Right common carotid artery plus branches (tissue), 1 donor: ENCODE data around the genes ACER1 and CLPP.

- PRO-cap = no peak
Observed at GRCh38 chr19:6333463-6333853, at the start of gene ACER1. ACER1 (minus strand) TSS chr19:6333612.

- PRO-cap = bidirectional peak, plus-strand start at chr19:6361595, minus-strand start at chr19:6361455
Observed at GRCh38 chr19:6361301-6362522, at the start of gene CLPP. CLPP (plus strand) TSS chr19:6361531.

DNA sequence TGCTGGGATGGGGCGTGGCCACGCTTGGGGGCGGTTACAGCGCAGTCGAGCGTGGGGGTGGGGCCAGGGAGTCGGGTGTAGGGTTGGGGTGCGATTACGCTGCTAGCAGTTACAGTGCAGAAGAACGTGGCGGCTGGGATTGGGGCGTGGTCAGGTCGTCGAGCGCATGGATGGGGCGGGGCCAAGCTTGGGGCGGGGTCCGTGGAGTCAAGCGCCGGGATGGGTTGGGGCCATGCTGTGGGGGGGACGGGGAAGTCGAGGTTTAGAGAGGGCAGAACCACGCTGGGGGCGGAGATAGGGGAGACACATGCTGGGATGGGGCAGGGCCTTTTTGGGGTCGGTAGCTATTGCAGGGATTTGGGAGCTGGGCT, 795 bp downstream of the ALKBH7 start:
- PRO-cap = bidirectional peak, plus-strand start at position 69 of the sequence, minus-strand start outside the sequence

DNA sequence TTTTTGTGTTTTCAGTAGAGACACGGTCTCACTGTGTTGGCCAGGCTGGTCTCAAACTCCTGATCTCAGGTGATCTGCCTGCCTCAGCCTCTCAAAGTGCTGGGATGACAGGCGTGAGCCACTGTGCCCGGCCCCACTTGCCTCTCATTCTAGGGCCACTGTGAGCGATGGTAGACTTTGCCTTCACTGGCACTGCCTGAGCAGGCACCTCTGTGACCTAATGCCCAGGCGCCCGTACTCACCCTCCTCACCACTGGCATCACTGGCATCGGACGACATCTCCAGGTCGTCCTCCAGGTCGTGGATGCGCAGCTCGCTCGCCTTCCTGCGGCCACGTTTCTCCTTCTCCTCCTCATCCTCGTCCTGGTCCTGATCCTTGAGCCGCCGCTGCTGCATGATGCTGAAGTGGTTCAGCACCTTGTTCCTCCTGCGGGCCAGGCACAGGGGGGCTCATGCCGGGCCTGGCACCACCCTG, 7.4 kb upstream of the PSPN start:
- PRO-cap = no peak

GRCh38 chr19:6392353-6392832, 571 bp downstream of the GTF2F1 start:
- PRO-cap = no peak

GRCh38 chr19:6402023-6402356, 9.0 kb upstream of the GTF2F1 start:
- PRO-cap = no peak

GRCh38 chr19:6418197-6418902, 6.3 kb downstream of the KHSRP start:
- PRO-cap = no peak

GRCh38 chr19:6515869-6516780, 14.0 kb upstream of the TUBB4A start:
- PRO-cap = bidirectional peak, plus-strand start at chr19:6516443, minus-strand start at chr19:6516366

DNA sequence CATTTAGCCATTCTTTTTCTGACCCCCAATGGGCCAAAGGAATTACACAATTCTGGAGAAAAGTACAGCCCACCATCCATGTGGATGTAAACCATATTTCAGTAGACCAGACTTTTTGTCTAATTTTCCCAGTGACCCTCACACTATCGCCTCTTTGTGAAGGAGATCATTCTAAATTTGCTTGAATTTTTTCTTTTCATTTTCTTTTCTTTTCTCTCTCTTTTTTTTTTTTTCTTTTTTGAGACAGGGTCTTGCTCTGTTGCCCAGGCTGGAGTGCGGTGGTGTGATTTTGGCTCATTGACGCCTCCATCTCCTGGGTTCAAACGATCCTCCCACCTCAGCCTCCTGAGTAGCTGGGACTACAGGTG, 15.3 kb downstream of the C3 start:
- PRO-cap = no peak

DNA sequence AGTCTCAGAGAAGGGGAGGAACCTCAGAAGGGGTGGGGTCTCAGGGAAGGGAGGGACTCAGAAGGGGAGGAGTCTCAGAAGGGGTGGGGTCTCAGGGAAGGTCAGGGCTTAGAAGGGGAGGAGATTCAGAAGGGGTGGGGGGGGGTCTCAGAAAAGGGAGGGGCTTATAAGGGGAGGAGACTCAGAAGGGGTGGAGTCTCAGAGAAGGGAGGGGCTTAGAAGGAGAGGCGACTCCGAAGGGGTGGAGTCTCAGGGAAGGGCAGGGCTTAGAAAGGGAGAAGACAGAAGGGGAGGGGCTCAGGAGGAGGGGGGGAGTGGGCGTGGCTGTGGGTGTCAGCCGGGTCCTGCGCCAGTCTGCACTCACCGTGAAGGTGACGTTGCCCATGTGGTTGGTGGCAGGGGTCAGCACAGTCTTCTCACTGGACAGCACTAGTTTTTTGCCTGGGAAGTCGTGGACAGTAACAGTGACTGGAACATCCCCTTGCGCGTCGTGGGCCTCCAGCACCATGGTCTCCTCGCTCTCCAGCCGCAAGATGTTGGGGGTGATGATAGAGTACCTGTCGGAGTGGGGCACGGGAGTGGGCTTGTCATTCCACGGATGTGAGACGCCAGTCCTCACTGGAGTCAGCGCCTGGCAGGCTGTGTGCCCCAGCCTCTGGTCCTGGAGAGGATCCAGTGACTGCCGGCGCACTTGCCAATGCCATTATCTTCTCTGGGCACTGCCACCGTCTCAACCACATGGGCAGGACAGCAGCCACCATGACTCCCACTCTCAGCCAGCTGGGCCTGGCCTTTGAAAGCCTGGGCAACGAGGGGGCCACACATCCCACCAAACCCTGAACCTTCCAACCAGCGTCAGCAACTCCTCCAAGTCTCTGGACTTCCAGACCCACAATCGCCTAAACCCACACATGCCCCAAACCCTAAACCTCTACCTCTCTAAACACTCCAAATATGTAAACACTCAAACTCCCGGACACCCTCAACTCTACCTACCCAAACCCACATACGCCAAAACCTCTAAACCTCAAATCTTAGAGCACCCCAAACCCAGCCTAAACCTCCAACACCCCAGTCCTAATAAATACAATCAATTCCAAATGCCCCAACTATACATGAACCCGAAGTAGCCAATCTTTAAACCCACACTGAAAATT, 1.2 kb downstream of the C3 start:
- PRO-cap = no peak

- PRO-cap = no peak
Observed at GRCh38 chr19:6735222-6736075, 1.9 kb downstream of the GPR108 start.

- PRO-cap = unidirectional peak, plus-strand start at chr19:6738032
Observed at GRCh38 chr19:6737722-6738245, 404 bp upstream of the GPR108 start.

- PRO-cap = no peak
Observed at GRCh38 chr19:6754992-6755486, 12.2 kb downstream of the SH2D3A start.

DNA sequence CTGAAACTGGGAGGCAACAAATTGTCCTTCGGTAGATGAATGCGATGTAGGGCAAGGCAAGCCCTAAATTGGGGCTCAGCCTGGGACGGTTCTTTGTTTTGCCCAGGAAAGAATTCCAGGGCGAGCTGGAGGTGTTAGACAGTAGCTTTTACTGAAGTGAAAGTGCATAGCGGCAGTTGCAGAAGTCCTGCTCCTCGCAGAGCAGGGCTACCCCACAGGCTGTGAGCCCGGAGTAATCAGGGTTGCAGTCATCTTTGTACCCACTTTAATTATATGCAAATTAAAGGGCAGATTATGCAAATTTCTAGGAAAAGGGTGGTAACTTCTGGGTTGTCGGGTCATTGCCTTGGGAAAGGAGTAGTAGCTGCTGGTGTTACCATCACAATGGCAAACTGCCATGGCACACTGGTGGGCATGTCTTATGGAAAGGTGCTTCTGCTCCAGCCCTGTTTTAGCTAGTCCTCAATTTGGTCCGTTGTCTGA, 30.5 kb downstream of the VAV1 start:
- PRO-cap = no peak

DNA sequence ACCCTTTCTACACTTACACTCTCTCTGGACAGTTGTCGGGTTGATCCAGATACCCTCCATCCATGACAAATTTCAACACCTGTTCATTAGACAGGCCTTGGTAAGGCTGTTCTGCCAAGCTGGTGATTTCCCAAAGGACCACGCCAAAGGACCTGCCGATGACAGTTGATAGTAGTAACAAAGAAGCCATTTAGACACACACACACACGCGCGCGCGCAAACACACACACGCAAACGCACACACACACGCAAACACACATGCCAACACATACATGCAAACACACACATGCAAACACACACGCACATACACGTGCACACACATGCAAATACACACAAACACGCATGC, 49.9 kb downstream of the ZNF557 start:
- PRO-cap = no peak

DNA sequence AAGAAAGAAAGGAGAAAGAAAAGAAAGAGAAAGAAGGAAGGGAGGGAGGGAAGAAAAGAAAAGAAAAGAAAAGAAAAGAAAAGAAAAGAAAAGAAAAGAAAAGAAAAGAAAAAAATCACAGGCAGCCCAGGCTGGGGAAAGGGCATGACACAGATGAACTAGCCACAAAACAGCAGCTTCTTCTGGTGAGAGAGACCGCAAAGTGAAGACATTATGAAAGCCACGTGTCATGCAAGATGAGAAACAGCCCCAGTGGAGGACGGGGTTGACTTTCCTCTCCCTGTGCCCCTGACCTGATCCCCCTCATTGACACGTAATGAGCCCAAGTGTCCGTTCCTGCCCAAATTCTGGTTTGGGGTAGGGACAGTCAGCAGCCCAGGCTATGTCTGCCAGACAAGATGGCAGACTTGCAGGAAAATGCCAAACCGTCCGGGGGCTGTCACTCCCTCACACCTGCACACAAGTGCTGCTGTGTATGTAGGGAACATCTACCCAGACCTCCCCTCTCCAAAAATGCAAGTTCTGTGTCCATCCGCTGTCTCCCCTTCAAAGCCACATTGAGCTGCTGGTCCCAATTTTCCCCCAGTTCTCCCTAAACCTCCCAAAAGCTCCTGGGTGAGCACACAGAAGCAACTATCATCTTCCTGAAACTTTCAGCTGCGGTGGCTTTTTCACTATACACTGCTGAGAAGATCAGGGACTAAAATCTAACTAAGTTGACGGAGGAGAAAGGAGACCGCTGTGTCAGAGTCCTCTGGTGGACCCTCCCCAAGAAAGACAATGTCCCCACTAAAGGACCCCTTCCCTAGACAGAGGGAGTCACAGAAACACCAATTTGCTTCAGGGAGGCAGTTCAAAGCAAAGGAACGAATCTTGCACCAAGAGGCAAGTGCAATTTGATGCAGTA, 101.8 kb downstream of the INSR start:
- PRO-cap = no peak

DNA sequence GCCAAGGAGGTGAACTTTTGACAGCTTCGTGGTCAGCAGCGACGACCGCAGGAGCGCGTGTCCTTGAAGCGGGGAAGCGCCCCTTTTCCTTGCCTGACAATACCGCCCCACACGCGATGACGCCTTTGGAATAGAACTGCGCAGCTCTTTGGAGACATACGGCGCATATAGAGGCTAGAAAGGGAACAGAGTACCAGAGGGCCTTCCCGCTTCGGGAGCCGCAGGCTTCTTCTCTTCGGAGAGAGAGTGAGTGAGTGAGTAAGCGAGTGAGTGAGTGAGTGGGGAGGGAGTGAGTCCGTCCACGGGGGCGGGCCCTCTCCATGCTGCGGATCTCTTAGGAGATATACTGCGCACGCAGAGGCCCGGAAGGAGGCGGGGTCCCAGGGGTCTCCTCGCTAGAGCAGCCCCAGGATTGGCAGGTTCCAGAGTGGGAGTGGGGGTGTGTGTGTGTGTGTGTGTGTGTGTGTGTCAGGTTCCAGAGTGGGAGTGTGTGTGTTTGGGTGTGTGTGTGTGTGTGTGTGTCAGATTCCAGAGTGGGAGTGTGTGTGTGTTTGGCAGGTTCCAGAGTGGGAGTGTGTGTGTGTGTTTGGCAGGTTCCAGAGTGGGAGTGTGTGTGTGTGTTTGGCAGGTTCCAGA, 97.0 kb downstream of the INSR start:
- PRO-cap = bidirectional peak, plus-strand start at position 185 of the sequence, minus-strand start at position 101 of the sequence; bidirectional peak, plus-strand start at position 269 of the sequence, minus-strand start at position 237 of the sequence

- PRO-cap = no peak
Observed at GRCh38 chr19:7214071-7214818, 80.0 kb downstream of the INSR start.

DNA sequence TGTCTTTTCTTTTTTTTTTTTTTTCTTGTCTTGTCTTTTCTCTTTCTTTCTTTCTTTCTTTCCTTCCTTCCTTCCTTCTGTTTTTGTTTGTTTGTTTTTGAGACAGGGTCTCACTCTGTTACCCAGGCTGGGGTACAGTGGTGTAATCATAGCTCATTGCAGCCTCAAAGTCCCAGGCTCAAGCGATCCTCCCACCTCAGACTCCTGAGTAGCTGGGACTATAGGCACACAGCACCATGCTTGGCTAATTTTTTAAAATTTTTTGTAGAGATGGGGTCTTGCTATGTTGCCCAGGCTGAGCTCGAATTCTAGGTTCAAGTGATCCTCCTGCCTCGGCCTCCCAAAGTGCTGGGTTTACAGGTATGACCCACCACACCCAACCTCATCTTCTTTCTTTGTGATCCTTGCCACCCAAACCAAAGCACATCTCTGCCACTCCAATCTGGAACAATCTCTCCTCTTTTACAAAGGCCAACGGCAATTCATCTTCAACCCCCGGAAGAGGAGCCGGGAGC, 38.7 kb downstream of the INSR start:
- PRO-cap = no peak

DNA sequence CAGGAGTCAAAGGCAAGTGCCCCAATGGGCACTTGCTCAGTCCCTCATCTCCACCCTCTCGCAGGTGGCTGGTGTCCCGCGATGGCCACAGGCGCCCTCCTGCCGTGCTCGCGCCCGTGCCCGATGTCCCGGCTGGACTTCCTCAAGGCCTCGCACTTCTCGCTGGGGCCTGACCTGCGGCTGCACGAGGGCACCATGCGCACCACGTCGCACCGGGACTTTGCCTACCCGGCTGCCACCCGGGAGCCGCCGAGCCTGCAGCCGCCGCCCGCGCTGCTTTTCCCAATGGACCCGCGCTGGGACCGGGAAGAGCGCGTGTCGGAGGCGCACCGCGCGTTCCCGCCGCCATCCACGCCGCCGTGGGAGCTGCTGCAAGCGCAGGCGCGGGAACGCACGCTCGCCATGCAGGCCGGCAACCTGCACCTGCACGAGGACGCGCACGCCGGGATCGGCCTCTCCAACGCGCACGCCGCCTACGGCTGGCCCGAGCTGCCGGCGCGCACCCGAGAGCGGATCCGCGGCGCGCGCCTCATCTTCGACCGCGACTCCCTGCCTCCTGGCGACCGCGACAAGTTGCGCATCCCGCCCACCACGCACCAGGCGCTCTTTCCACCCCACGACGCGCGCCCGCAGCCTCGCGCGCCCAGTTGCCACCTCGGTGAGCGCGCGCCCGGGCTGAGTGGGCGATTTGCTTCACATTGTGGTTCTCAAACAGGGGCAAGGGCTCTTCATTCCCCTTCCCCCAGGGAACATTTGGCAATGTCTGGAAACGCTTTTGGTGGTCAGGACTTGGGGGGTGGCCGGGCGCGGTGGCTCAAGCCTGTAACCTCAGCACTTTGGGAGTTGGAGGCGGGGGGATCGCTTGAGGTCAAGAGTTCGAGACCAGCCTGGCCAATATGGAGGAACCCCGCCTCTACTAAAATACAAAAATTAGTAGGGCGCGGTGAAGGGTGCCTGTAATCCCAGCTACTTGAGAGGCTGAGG, 3.7 kb downstream of the TEX45 start:
- PRO-cap = no peak